Sigmoid colon (tissue), 4 donors: ENCODE data around the genes MAOB and ZNF674.

GRCh38 chrX:41578193-41578632, 110.6 kb upstream of the GPR34 start:
- PRO-cap: no peak
- RAMPAGE, long total RNA, 4 experiments: no peak in any of the 4 experiments

- PRO-cap: no peak
- RAMPAGE, long total RNA, 4 experiments: no peak in any of the 4 experiments
Measured at GRCh38 chrX:42943383-42944133, 165.6 kb upstream of the PPP1R2C start.

DNA sequence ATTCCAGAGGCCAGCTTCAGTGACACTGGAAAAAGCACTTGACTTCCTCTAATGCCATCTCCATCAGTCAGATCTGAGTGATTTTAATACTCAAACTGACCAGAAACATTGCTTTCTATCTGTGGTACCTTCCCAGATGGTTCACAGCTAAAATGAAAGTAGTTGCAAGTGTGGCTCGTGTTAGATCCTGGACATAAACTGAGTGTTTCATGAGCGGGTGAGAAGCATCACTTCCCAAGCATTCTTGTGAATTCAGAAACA, 2.5 kb downstream of the MAOA start:
- PRO-cap: no peak
- RAMPAGE, long total RNA, 4 experiments: no peak in any of the 4 experiments

GRCh38 chrX:43702506-43703008, 46.5 kb downstream of the MAOA start:
- PRO-cap: no peak
- RAMPAGE, long total RNA, 4 experiments: no peak in any of the 4 experiments

GRCh38 chrX:43860748-43861504, 21.3 kb downstream of the MAOB start:
- PRO-cap: no peak
- RAMPAGE, long total RNA, 4 experiments: no peak in any of the 4 experiments

- PRO-cap: unidirectional peak, minus-strand start at chrX:43882421
- RAMPAGE, long total RNA, 4 experiments: start-site peak on the minus strand in 4 of 4 experiments, at chrX:43882413-43882459 at its widest, 82 to 135 reads per replicate
Measured at GRCh38 chrX:43882145-43882941, at the start of gene MAOB. Gene MAOB (minus strand): TSS chrX:43882450.

DNA sequence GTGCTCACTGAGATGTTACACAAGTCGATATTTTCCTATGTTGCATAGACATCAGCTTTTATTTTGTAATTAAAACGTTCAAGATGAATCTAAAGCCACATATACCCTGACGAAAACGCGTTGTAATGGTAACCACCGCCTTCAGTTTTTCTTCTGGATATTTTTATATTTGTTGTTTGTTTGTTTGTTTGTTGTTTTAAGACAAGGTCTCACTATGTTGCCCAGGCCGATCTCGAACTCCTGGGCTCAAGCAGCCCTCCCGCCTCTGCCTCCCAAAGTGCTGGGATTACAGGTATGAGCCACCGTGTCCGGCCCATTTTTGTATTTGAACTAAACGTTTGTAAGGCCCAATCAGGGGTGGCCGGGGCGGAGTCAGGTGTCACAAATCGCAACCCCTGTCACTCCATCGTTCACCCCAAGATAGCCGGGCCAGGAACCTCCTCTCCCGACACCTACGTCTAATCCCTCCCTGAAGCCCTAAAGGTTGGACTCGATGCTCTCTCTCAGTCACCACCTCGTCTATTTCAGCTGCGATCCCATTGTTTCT, 642 bp upstream of the EFHC2 start:
- PRO-cap: no peak
- RAMPAGE, long total RNA, 4 experiments: no peak in any of the 4 experiments

- PRO-cap: no peak
- RAMPAGE, long total RNA, 4 experiments: no peak in any of the 4 experiments
Measured at GRCh38 chrX:44344588-44345025, 1.1 kb upstream of the EFHC2 start.

DNA sequence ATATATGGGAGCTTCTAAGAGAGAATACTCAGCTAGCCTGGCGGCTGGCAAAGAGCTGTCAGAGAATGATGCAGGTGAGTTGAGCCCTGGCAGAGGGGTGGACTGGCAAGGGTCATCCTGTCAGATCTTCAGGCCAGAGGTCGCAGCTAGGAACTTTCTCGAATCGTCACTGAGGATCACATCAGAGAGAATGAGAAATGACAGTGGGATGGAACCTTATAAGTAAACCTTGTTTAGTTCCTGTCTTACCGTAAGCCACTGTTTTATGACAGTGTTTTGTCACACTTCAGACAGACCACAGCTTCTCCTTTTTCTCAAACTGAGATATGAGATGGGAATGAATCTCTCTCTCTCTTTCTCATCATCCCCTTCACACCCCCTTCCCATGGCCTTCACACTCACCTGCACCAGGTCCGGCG, 9.3 kb downstream of the DIPK2B start:
- PRO-cap: no peak
- RAMPAGE, long total RNA, 4 experiments: no peak in any of the 4 experiments

DNA sequence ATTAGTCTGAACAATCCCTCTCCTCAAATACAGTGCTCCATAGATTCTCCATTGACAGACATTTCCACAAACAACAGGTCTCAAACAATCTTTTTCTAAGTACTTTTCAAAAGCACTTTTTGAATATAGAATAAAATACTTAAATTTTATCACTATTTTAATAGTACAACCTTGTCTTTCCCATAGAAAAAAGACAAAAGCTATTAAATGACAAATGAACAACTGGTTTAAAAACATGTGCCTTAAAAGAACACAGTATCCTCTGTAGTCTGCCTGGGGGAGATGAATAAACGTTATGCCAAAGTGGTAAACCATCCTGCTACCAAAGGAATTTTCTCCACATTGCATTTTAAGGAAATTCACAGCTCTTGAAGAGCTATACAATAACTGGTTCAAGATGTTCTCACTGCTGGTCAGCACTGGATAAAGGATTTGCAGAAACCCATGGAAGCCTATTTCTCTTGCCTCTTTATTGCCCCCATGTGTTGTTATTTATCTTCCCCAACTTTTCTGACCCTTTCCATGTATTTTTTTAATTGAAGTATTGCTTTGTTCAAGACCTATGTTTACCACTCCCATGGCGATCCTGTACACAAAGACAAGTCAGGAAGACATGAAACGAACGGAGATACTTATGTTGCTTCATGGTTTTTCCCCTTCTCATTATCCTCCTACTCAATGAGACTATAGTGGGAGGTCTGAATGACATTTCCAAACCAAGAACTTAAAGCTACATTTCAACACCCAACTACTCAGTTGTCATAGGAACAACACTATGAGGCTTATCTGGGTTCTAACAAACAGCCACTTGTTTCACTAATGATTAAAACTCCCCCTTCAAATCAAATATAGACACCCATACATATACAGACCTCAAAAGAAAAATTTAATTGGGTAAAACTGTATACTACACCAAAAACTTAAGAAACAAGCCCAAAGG, 566.3 kb upstream of the DIPK2B start:
- PRO-cap: no peak
- RAMPAGE, long total RNA, 4 experiments: no peak in any of the 4 experiments

DNA sequence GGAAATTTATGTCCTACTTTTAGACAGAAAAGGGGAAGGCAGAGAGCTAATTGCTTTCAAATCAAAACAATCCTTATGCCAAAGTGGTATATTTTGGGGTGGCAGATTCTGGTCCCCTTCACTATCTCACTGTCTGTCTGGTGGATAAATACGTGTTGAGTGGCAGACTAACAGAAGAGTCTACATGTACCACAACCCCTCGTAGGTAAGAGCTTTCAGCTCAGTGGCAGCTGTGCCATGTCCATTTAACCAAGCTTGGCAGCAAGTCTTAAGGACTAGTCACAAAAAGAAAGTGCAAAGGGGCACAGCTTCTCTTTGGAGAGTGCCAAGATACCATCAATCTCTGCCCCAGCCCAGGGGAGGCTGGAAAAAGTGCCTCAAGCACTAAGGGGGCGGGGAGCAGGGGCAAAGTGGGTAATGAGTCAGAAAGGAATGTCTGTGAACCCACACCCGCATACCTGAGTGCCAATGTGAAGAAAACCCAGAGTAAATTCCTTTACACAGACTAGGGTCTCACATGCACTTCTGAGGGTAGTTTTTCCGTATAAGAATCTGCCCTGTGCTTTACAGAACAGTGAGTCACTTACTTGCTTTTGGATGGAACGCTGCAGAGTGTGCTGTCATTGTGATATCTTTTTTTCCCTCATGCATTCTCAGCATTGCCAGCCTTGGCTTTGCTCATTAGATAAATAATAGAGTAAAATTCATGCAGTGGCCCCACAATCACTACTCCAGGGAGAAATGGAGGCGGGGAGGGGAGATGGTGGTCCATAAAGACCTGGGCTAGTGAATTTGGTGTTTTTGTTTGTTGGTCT, 121.7 kb upstream of the KRBOX4 start:
- PRO-cap: no peak
- RAMPAGE, long total RNA, 4 experiments: no peak in any of the 4 experiments

DNA sequence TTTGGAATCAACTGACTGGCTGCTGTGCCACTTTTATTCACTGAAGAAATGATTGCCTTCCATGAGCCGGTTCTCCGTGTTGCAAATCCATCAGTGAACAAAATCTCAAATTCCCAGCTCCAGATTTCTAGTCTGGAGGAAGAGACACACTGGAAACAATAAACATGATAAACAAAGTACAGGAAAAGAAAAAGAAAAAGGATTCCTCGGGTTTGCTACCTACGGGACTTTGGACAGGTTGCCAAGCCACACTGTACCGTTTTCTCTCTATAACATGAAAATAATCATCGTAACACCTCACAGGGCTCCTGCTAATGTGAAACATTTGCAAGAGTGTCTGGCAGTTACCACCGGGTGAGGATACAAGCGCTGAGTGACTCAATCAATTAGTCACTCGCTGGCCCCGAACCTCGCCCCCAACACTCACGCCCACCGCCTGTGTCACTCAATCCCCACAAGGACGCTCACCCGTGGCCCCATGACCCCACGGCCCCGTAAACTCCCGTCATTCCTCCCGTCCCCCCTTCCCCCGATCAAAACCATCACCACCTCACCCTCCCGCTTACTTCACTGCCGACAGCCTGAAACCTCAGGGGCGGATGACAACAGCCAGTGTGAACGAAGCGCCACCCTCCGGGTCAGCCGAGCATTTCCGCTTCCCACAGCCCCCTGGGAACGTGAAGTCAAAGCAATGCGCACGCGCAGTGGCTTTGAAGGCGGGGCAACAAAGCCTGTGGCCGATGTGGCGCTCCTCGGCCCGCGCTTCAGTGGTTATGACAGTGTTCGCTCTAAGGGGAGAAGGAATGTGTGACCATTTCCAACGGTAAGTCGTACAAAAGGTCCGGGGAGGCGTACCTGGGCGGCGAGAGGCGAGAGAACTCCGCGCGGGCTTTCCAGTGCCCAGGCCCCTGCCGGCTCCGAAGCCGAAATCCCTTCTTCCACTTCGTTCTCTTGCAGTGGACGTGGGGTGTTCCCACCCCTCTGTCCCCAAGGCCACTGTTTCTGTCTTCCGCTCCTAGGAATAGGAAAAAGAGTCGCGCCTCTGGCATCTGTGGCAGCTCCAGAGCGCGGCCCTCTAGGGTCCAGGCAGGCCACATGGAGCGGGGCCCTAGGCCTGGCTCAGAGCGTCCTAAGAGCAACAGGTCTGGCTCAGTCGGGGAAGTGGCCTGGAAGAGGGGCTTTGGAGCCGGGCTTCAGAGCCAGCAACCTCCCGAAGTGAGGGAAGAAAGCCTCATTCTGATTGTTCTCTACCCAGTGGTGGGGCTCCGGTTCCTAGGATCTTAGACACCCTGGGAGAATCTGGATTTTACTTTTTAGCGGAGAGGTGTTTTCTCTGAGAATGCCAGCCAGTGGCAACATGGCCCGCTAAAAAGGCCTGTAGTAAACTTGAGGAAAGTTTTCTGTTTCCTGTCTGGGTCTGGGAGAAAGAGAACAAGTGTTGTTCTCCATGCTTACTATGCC, at the start of gene ZNF674:
Gene ZNF674 (minus strand): TSS at position 617 of the 1,461 bp plus-strand sequence.
- PRO-cap: bidirectional peak, plus-strand start at position 713 of the sequence, minus-strand start at position 572 of the sequence
- RAMPAGE, long total RNA, 4 experiments: start-site peak on the plus strand in 4 of 4 experiments, centred at positions 711 to 720 of the sequence, 47 to 66 reads per replicate; start-site peak on the minus strand in 3 of 4 experiments, centred at positions 595 to 600 of the sequence, 23 to 29 reads per replicate

DNA sequence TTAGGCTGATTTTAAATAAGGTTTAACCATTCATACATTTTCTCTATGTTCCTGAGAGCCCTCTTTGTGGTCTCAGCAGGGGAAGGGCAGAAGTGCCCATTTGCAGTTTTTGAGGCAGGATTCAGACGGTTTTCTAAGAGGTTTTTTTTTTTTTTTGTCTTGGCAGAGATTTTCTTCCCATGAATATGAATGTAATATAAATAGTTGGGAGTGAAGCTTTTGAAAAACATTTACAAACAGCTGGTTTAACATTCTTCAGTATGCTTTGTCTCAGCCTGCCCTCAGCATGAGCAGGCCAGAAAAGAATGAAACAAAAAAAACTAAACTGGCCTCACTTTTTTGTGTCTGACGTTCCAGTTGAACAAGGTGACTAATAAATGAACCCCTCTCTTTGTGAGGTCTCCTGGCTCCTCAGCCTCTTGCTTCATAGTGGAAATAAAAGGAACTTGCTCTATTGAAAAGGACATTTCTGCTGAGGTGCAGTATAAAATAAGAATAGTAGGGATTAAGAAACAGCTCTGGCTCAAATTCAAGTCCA, 9.3 kb downstream of the CHST7 start:
- PRO-cap: no peak
- RAMPAGE, long total RNA, 4 experiments: no peak in any of the 4 experiments

GRCh38 chrX:46629144-46629733, 55.7 kb downstream of the CHST7 start:
- PRO-cap: no peak
- RAMPAGE, long total RNA, 4 experiments: no peak in any of the 4 experiments

DNA sequence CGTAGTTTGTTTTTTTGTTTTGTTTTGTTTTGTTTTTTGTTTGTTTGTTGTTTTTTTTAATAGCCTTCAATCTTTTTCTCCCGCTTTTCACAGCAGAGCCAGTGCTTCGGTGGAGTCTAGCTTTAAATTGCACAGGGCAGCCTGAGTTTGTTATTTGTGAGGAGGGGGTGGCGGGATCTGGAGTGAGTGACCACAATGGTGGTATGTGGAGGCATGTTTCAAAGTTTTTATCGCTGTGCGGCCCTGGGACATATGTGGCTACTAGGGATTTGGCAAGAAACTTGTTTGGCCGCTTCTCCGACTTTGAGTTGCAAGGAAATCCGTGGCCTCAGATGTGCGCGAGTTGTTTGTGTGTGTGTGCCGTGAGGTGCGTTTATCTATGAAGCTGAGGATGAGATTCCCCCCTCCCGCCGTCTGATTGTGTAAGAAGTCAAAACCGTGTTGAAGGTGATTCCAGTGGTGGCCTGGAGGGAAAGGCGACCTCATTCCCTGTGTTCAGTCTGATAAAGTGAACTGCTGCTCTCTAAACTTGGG, 1.4 kb downstream of the JADE3 start:
- PRO-cap: no peak
- RAMPAGE, long total RNA, 4 experiments: no peak in any of the 4 experiments

- PRO-cap: no peak
- RAMPAGE, long total RNA, 4 experiments: no peak in any of the 4 experiments
Measured at GRCh38 chrX:47191117-47192024, 2.3 kb upstream of the UBA1 start.

DNA sequence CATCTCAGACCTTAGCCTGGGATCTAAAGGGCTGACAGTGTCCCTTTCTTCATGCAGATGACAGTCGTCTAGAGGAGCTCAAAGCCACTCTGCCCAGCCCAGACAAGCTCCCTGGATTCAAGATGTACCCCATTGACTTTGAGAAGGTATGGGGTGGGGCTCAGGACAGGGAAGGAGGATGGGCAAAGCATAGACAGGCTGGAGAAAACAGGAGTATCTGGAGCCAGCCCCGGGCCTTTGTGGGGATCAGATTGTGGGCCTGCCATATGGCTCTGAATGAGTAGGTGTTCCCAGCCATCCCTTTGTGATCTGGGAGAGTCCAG, 6.2 kb upstream of the CDK16 start:
- PRO-cap: no peak
- RAMPAGE, long total RNA, 4 experiments: no peak in any of the 4 experiments

- PRO-cap: no peak
- RAMPAGE, long total RNA, 4 experiments: no peak in any of the 4 experiments
Measured at GRCh38 chrX:47223313-47223867, 4.9 kb downstream of the CDK16 start.

DNA sequence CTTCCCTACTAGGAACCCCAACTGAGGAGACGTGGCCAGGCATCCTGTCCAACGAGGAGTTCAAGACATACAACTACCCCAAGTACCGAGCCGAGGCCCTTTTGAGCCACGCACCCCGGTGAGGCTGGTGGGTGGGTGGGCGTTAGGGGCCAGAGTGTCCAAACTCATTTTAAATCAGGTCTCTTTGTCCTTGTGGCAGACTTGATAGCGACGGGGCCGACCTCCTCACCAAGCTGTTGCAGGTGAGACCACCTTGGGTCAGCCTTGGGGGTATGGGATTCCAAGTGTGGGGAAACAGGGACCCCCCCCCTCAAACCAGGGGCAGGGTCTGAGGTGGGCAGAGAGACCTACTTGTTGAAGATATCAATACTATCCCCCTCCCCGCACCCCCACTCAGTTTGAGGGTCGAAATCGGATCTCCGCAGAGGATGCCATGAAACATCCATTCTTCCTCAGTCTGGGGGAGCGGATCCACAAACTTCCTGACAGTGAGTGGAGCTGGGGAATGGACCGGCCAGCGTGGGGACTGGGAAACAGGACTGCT, 5.8 kb upstream of the USP11 start:
- PRO-cap: no peak
- RAMPAGE, long total RNA, 4 experiments: no peak in any of the 4 experiments

- PRO-cap: no peak
- RAMPAGE, long total RNA, 4 experiments: no peak in any of the 4 experiments
Measured at GRCh38 chrX:47297585-47298322, 64.9 kb downstream of the USP11 start.